Gastrocnemius medialis (tissue), 3 donors: ENCODE measurements around the gene ENHO.

DNA sequence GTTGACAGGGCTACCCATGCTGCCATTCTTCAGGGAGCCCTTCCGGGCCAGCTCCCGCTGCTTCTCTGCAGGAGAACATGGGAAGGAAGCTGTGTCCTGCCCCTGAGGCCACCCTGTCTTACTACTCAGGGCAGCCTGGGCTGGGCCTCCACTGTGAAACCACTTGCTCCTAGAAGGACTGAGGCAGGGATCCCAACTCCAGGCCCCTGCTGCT, 5.0 kb upstream of the C9orf24 start:
- PRO-cap = no peak
- RAMPAGE, long total RNA, 3 experiments = no peak in any of the 3 experiments

- PRO-cap = unidirectional peak, minus-strand start at chr9:34522976; unidirectional peak, minus-strand start at chr9:34522990; unidirectional peak, plus-strand start at chr9:34523340
- RAMPAGE, long total RNA, 3 experiments = no peak in any of the 3 experiments
Measured at GRCh38 chr9:34522675-34523580, at the start of gene ENHO. TSS of gene ENHO (minus strand) at chr9:34522990.

GRCh38 chr9:34647489-34648185, 1.2 kb downstream of the GALT start:
- PRO-cap = no peak
- RAMPAGE, long total RNA, 3 experiments = no peak in any of the 3 experiments

DNA sequence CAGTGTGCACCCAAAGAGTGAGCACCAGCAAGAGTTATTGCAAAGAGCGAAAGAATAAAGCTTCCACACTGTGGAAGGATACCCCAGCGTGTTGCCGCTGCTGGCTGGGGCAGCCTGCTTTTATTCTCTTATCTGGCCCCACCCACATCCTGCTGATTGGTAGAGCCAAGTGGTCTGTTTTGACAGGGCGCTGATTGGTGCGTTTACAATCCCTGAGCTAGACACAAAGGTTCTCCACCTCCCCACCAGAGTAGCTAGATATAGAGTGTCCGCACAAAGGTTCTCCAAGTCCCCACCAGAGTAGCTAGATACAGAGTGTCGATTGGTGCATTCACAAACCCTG, 10.4 kb upstream of the FAM205A start:
- PRO-cap = no peak
- RAMPAGE, long total RNA, 3 experiments = no peak in any of the 3 experiments

DNA sequence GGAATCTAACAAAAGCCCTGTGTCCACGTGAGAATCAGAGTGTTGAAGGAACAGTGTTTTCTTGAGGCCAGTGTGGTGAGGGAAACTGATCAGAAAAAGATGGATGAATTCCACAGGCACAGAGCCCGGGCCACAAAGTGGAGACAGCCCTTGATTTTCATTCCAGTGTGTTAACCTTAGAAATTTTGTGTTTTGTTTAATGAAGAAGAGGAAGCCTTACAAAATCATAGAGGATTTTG, 20.2 kb upstream of the PHF24 start:
- PRO-cap = no peak
- RAMPAGE, long total RNA, 3 experiments = no peak in any of the 3 experiments

DNA sequence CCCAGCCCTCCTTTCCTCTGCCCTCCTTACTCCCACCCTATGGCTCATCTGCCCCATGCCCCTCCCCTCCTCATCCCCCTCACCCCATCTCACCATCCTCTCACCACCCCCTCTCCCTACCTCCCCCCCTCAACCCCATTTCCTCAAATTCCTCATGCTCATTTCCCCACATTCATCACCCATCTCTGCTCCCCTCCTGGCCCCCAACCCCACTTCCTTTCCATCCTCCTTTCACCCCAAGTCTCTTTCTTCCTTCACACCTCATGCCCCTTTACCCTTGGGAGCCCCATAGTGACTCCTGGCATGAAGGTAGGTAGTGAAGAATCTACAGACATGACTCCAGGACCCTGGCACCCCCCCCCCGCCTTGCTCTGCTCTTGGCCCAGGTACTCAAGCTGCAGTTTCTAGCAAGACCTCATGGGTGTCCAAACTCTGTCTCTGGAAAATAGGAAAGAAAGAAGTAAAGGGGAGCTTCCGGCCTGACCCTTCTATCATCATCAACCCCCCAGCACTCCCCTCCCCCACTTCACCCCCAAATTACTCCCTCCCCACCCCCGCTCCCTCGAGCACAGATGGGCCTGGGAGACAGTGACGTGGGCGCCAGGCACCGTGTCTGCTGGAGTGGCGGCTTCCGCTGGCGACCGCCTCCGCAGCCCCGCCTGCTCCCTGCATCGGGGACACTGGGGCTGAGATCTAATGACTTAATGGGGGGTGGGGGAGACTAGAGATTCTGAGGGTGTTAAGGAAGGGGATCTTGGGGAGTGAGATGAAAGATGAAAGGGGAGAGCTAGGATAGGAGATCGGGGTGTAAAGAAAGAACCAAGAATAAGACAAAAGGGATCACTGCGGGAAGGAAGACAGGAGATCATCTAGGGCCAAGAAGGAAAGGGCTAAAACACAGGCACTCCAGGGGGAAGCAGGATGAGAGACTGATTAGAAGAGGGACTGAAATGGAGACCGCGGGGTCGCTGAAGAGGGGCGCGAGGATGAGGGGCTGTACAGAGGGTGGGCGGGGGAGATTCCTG, 1.3 kb upstream of the DNAJB5 start:
- PRO-cap = no peak
- RAMPAGE, long total RNA, 3 experiments = no peak in any of the 3 experiments

DNA sequence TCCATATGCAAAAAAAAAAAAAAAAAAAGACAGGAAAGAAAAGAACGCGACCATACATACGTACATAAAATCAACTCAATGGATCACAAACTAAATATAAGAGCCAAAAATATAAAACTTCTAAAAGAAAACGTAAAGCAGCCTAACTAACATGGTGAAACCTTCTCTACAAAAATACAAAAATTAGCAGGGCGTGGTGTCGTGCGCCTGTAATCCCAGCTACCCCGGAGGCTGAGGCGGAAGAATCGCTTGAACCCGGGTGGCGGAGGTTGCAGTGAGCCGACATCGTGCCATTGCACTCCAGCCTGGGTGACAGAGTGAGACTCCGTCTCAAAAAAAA, 537 bp upstream of the FANCG start:
- PRO-cap = no peak
- RAMPAGE, long total RNA, 3 experiments = no peak in any of the 3 experiments

GRCh38 chr9:35111154-35111975, 4.3 kb downstream of the ATOSB start:
- PRO-cap = unidirectional peak, minus-strand start at chr9:35111444; bidirectional peak, plus-strand start at chr9:35111813, minus-strand start at chr9:35111551
- RAMPAGE, long total RNA, 3 experiments = start-site peak on the minus strand in 2 of 3 experiments, at chr9:35111440-35111607 at its widest, 5 to 18 reads per replicate

GRCh38 chr9:35112094-35112599, 3.5 kb downstream of the ATOSB start:
- PRO-cap = bidirectional peak, plus-strand start at chr9:35112503, minus-strand start at chr9:35112392
- RAMPAGE, long total RNA, 3 experiments = no peak in any of the 3 experiments

GRCh38 chr9:35149096-35149363, 12.8 kb upstream of the UNC13B start:
- PRO-cap = no peak
- RAMPAGE, long total RNA, 3 experiments = no peak in any of the 3 experiments

- PRO-cap = no peak
- RAMPAGE, long total RNA, 3 experiments = no peak in any of the 3 experiments
Measured at GRCh38 chr9:35470921-35471462, 18.9 kb upstream of the RUSC2 start.

- PRO-cap = no peak
- RAMPAGE, long total RNA, 3 experiments = no peak in any of the 3 experiments
Measured at GRCh38 chr9:35490428-35490862, 534 bp downstream of the RUSC2 start.

DNA sequence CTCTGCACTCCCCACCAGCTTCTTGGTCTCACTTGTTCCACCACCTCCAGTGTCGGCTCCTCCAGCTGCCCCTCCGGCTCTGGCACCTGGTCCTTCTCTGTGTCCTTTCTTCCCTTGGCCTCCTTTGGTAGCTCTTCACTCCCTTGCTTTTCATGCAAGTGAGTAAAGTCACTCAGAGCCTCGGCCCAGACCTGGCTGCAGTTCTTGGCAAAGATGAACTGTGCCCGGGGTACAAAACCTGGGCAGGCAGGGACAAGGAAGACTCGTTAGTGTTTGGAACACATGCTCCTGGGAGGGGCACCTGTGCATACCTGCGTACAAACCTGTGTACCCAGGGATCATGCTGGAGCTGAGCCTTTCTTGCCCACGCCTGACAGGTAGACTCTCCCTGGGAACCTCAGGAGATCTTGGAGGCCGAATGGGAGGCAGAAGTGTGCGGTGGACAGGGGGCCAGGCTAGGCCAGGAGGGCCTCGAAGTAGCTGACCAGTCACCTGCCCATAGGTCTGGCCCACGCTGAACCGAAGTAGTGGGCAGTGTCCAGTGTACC, 761 bp downstream of the FAM166B start:
- PRO-cap = no peak
- RAMPAGE, long total RNA, 3 experiments = start-site peak on the minus strand in 1 of 3 experiments, centred at position 131 of the sequence, 153 reads per replicate

GRCh38 chr9:35635928-35636578, 14.7 kb downstream of the SIT1 start:
- PRO-cap = no peak
- RAMPAGE, long total RNA, 3 experiments = no peak in any of the 3 experiments

DNA sequence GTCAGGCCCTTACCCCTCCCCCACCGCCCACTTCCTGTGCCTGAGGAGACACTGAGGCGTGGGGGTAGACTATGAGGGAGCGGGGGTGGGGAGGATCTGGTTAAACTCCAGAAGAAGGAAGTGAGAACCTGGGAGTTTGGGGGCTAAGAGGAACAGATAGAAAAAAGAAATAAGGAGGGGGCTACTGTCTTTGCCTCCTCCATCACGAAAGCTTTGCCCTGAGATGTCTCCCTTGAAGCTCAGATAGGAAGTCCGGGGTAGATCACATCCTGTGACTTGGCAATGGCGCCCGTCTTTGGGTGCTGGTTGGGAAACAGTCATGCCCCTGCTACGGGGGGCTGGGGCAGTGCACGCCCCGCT, 1.3 kb downstream of the SIT1 start:
- PRO-cap = no peak
- RAMPAGE, long total RNA, 3 experiments = no peak in any of the 3 experiments

DNA sequence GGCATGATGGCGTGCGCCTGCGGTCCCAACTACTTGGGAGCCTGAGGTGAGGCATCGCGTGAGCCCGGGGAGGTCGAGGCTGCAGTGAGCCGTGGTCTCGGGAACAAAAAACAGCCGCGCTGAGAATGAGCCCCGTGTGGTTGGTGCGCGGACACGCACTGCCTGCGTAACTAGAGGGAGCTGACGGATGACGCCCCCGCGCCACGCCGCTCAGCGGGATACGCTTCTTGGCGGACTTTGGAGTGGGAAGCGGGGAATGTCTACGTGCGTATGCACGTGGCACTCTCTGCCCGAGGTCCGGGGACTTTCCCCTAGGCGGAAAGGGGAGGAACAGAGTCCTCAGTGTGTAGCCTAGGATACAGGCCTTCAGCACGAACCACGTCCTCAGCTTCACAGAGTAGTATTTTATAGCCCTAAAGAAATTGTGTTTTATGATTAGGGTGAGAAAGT, 426 bp upstream of the CCDC107 start:
- PRO-cap = bidirectional peak, plus-strand start outside the sequence, minus-strand start at position 160 of the sequence
- RAMPAGE, long total RNA, 3 experiments = no peak in any of the 3 experiments

GRCh38 chr9:35661689-35662360, 3.2 kb downstream of the ARHGEF39 start:
- PRO-cap = no peak
- RAMPAGE, long total RNA, 3 experiments = no peak in any of the 3 experiments

DNA sequence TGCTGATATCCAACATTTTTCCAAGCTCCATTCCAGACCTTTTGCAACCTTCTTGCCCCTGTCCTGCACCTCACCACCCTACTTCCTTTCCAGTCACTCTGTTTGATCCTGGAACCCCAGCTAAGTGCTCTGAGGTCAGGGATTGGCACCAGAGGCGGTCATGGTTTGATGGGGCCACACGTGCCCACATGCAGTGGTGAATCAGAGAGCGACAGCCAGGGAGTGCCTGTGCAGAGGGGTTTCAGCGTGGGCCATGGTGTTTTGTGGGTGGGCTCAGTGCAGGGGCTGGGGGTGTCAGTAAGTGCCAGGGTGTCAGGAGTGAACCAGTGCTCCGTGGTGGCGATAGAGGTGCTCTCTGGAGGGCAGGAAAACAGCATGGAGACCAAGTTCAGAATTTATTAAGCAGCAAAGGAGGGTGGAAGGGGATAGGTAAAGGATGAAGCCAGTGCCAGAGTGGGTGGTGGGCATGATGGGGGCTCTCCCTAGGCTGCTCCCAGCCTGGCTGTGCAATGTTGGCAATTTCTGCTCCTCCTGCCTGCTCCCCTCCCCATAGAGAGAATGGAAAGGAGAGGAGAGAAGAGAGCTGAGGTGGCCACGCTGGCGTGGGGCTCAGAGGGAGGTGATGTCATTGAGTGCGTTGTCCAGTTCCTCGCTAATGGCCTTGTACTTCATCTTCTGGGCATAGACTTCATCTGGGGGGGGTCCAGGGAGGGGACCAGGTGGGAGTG, 7.0 kb downstream of the TPM2 start:
- PRO-cap = no peak
- RAMPAGE, long total RNA, 3 experiments = start-site peak on the plus strand in 1 of 3 experiments, centred at position 445 of the sequence, 71 reads per replicate

- PRO-cap = bidirectional peak, plus-strand start at chr9:35688139, minus-strand start at chr9:35688079
- RAMPAGE, long total RNA, 3 experiments = no peak in any of the 3 experiments
Measured at GRCh38 chr9:35687892-35688682, 1.6 kb downstream of the TPM2 start.

DNA sequence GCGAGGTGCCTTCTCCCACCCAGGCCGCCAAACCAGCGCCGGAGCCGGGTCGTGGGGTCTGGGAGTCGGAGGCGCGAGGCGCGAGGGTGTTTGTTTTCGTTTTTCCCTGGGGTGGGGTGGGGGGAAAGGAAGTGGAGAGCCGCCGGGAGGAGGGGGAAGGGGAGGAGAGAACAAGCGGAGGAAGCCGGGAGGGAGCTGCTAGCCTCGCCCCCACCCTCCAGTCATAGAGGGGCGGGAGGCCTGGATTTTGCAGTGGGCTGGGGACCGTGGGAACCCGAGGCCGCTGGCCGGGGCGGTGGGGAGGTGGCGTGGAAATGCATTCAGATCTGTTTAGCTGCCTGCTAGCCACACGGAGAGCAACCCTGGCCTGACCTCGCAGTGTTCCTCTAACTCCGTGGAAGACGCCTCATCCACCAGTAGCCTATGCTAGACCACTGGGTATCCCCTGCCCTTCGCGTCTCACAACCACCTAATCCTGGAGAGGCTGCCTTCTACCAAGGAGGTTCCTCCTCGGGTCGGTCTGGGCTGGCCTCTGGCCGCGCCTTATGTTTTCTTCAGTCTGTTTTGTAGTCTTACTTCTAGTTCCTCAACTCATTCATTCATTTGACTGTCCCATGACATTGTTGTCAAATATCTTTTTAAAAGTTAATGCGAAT, 1.4 kb upstream of the TPM2 start:
- PRO-cap = bidirectional peak, plus-strand start at position 224 of the sequence, minus-strand start at position 85 of the sequence
- RAMPAGE, long total RNA, 3 experiments = no peak in any of the 3 experiments